Progenitor cell of endocrine pancreas (in vitro differentiated cells): ENCODE results near the genes OR51S1, HBE1, OR51B2, OR56B1, OR56B4, FHIP1B and TIMM10B.

DNA sequence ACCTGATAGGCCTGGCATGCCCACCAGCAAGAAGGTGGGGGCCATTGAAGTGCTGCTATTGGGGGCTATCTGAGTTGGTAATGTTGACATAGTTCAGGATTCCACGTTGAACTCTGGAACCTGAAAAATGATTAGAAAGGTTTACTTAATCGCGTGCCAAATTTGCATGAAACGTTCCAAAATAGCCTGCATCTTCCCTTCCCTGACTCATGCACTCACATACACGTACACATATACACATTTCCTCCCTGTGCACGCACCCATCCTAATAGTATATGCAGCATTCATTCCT lies at the start of gene OR51S1:
Gene OR51S1, minus strand, starts transcription at position 90 of the 292 bp plus-strand sequence.
- PRO-cap: no peak

- PRO-cap: no peak
Observed at GRCh38 chr11:5247917-5249031, 1.4 kb downstream of the HBG1 start.

DNA sequence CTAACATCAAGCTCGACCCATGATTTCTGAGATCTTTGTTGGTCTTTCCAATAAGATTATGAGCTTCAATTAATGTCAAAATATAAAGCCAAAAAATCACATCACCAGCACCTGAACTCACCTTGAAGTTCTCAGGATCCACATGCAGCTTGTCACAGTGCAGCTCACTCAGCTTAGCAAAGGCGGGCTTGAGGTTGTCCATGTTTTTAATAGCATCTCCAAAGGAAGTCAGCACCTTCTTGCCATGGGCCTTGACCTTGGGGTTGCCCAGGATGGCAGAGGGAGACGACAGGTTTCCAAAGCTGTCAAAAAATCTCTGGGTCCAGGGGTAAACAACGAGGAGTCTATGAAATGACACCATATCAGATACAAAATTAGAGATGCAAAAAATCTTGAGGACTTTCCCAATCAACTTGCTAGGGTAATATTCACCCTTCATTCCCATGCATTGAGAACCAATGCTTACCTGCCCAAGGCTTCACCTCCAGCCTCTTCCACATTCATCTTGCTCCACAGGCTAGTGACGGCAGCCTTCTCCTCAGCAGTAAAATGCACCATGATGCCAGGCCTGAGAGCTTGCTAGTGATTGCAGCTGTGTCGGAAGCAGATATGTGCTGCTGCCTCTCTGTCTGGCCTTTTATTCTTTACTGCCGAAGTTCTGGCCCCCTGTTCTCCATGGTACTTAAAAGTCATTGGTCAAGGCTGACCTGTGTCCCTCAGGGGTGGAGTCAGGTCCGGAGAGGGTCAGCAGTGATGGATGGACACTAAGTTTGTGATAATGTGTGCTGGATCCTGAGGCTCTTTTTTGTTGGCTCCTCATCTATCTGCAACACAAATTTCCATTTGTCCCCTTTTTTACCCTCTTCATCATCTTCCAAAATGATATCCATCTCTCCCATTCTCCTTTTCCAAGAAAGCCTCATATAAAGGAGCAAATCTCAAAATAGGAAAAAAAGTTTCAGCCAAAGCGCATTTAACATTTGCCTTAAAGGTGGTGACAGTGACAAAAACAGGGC lies at the start of gene HBE1:
Gene HBE1, minus strand, starts transcription at position 613 of the 1,016 bp plus-strand sequence.
- PRO-cap: no peak

- PRO-cap: no peak
Observed at GRCh38 chr11:5288006-5288638, 13.6 kb downstream of the OR51B4 start.

DNA sequence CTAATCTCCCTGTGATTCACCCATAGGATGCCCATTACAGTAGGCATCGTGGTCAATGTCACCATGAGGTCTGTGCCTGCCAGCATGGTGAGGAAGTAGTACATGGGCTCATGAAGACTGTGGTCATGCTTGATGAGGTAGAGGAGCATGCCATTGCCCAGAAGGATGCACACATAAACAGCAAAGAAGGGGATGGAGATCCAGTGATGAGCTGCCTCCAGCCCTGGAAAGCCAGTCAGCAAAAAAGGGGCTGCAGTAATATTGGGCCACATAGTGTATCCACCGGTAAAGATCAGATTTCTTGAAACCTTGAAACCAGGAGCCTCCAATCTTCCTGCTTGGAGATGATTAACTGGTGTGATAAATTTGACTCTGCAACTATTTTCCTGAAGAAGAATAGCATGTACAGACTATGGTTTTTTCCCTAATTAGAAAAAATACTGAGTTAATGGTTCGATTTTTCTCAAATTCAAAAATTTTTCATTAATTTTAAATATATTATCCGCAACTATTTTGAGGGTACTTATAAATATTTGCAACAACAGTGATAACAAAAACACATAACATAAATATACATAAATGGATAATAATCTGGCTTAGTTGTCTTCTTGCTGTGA lies at the start of gene OR51B2:
Gene OR51B2, minus strand, starts transcription at position 272 of the 617 bp plus-strand sequence.
- PRO-cap: no peak

GRCh38 chr11:5621057-5621639 lies 3.7 kb upstream of the TRIM34 start:
- PRO-cap: no peak

- PRO-cap: no peak
Observed at GRCh38 chr11:5690117-5690661, 599 bp downstream of the TRIM22 start.

DNA sequence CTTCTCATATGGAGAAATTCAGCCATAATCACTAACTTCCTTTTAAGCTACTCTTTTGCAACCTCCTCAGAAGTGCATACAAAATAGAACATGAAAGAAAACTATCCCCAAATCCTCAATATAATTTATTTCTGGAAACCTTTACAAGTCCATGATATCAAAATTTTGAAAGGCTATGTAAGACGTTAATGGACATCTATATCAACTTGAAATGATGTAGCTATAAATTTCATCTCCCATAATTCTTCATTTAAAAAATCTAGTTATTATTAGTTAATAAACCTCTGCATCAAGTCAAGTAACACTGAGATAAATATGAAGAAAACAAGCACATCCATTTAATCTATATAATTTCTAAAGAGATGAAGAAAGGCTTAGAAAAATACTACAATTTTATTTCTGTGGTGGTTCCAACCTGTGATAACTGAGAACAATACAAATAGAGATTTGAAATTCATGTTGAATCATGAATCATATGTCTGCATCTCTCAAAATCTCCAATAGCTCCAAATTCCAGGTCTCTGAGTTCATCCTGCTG lies at the start of gene OR56B1:
Gene OR56B1, plus strand, starts transcription at position 398 of the 538 bp plus-strand sequence.
- PRO-cap: no peak

DNA sequence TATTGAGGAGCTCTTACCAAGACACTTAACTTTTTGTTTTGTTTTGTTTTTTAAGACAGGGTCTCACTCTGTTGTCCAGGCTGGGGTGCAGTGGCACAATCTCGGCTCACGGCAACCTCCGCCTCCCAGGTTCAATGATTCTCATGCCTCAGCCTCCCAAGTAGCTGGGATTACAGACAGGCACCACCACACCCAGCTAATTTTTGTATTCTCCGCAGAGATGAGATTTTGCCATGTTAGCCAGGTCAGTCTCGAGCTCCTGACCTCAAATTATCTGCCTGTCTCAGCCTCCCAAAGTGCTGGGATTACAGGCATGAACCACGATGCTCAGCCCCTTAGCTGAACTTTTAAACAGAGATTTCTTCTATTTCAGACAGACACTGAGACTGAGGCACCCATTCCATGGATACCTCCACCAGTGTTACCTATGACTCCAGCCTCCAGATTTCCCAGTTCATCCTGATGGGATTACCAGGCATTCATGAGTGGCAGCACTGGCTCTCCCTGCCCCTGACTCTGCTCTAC lies at the start of gene OR56B4:
Gene OR56B4, plus strand, starts transcription at position 308 of the 525 bp plus-strand sequence.
- PRO-cap: no peak

DNA sequence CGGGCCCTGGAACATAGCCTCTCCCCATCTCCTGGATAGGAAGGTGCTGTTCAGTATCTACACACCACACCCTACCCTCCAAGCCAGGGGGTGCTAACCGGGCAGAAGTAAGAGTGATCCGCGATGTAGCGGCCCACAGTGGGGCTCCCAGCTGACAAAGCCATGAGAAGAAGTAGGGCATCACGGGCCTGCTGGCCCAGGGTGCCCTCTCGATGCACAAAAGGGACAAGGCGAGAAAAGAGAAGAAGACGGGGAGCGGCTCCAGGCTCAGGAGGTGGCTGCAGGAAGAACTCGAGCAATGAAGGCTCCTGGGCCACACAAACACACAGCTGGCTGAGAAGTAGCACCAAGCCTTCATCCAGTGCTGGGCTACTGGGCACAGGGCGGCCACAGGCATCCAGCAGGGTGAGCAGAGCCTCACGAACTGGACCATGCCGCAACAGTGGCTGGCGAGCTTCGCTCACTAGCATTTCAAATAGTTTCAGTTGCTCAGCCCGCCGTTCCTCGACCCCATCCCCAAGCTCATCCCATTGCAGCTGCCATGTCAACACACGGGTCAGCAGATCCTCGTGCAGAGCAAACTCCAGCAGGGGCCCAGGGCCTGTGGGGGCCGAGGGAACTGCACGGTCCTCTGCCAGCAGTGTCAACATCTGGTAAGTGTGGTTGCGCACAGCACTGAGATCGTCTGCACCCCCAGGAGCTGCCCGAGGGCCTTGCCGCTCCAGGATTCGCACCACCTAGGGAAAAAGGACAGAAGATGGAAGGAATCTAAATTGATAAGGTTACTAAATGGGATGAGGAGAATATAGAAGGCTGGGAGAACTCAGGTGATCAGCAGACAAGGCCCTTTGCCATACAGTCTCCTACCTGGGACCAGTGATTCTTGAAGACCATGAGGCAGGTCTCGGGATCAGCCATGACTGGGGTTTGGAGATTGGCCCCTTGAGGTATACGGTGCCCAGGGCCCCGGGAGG lies 10.6 kb downstream of the FHIP1B start:
- PRO-cap: no peak

- PRO-cap: bidirectional peak, plus-strand start at chr11:6235227, minus-strand start at chr11:6234627; bidirectional peak, plus-strand start at chr11:6235423, minus-strand start at chr11:6235432
Observed at GRCh38 chr11:6234495-6235626, at the start of gene FHIP1B. TSS of gene FHIP1B (minus strand) at chr11:6234636.

DNA sequence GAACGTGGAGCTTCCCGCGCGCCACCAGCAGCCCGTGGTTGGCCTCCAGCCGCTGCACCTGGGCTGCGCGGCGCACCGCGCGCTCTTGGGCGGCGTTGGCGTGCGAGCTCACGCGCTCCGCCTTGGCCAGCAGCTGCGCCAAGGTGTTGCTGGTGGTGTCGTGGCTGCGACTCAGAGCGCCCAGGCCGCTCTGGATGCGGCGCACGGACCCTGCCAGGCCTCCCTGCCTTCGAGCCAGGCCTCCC lies 275 bp downstream of the CAVIN3 start:
- PRO-cap: bidirectional peak, plus-strand start at position 174 of the sequence, minus-strand start at position 60 of the sequence

DNA sequence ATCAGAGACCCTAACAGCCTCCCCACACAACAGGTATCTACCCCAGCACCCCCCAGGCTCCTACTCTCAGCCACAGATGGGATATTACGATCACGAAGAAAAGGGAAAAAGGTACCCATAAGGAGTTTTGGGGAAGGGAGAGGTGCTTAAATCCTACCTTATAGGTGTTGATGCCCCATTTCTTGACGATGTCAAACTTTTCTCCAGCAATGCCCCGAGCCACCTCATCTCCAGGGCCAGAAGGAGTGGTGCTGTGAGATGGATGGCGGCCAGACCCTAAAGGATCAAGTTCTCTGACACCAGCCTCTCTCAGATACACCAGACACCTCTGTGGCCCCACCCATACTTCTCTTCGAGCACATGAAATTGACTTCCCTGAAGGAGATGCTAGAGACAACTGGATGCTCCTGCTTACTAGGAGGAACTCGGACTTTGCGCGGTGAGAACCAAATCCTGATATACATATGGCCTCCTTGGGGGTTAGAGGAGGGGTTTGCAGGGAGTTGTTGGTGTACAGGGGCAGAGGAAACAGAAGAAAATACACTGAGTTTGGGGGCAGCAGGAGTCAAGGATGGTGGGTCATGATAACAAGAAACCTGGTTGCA lies 2.0 kb downstream of the ARFIP2 start:
- PRO-cap: no peak

DNA sequence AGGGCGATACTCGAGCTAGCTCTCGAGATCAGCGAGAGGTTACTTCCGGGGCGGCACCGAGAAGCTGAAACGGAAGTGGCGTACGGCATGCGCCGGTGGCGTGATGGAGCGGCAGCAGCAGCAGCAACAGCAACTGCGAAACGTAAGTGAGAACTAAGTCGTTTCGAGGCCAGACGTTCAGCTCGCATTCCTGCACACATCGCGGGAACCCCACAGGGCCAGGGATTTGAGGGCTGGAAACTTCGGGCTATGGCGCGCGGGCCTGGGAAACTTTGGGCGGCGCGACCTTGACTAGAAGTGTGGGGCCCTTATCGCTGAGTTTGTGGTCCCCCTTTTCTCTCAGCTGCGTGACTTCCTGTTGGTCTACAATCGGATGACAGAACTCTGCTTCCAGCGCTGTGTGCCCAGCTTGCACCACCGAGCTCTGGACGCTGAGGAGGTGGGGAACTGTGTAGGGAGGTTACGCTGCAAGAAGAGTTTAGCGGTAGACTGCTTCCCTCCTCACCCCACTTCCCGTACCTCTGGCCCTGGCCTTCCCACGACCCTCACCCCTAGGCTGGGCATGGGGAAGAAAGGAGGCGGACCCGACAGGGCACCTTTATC lies at the start of gene TIMM10B:
Gene TIMM10B, plus strand, starts transcription at position 88 of the 603 bp plus-strand sequence.
- PRO-cap: bidirectional peak, plus-strand start at position 88 of the sequence, minus-strand start outside the sequence; bidirectional peak, plus-strand start at position 187 of the sequence, minus-strand start at position 155 of the sequence

GRCh38 chr11:6623776-6624335 lies 4.6 kb upstream of the TPP1 start:
- PRO-cap: no peak

- PRO-cap: no peak
Observed at GRCh38 chr11:6927200-6927679, 1.0 kb downstream of the ZNF215 start.

DNA sequence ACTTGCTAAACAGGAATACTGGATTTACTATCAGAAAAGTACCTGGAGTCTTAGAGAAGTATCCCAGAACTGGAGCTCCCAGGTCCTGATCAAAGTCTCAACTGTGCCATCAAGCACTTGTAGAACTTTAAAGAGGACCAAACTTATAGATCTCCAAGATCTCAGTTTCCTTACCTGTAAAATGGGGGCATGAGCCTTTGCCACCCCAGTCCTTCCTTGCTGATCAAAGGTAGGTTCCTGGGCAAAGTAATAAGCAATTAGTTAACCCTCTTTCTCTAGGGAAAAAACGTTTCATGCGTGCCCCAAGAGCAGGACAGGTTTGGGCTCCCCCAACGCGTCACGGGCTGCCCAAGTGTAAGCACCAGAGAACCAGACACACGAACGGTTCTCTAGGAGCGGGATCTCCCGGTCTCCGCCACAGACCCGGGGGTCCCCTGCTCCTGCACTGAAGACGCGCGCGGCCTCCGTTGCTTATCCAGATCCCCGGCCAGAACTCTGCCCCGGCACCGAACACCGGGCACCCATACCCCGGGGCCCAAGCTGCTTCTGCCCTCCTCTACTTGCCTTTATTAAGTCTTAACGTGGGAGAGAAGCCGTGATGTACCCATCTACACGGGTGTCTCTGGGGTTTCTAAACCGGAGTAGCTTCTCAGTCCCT lies 508 bp downstream of the ZNF214 start:
- PRO-cap: unidirectional peak, plus-strand start at position 385 of the sequence; unidirectional peak, plus-strand start at position 415 of the sequence

GRCh38 chr11:7256755-7257467 lies 5.2 kb downstream of the SYT9 start:
- PRO-cap: no peak

DNA sequence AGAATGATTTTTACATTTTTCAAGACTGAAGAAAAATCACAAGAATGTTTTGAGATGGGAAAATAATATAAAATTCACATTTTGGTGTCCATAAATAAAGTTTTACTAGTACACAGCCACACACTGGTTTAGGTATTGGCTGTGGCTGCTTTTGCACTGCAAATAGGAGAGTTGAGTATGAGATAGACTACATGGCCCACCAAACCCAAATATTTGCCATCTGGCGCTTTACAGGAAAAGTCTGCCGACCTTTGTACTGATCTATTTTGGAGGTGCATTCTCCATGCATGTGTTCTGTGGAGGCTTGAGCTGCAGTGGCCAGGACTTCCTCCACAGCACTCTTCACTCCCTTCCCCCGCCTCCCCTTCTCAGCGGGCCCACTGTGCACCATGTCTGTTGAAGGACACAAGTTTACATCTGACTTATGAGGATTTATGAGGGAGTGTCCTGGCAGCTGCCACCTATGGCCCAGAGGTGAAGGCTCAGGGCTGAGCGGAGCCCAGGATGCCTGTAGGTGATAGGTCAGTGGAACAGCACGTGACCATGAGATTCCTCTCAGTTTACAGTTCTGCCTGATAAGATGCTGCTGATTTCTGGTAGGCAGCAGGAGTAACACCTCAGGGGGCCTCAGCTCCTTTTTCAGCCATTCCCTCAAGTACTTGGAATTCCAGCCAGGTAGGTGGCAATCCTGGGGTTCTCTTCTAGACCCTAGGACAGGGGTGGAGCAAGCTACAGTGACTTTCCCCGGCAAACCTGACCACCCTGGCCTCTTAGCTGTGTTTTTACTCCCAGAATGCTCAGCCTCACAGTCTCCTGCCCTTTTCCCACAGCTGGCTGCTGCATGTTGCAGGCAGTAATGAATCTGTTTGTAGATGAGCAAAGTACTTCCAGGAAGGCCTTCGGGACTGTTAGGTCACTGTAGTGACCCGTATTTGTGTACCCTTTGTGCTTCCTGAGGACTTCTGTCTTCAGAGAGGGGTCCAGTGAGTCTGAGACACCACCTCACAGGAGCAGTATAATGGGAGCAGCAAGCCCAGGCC lies 59.9 kb downstream of the PPFIBP2 start:
- PRO-cap: no peak

- PRO-cap: no peak
Observed at GRCh38 chr11:7577213-7577906, 63.6 kb downstream of the PPFIBP2 start.